ENCODE data around the genes LHX5 and MED13L.

GRCh38 chr12:113415967-113416443, 6.2 kb upstream of the SDSL start:
- PRO-cap: no peak

DNA sequence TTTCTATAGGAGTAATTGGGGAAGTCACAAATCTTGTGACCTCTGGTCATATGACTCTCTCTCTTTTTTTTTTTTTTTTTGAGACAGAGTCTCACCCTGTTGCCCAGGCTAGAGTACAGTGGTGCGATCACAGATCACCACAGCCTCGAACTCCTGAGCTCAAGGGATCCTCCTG, 5.8 kb upstream of the SDSL start:
- PRO-cap: no peak

- PRO-cap: no peak
Measured at GRCh38 chr12:113471656-113472241, at the start of gene LHX5. Gene LHX5 (minus strand): TSS chr12:113471871.

DNA sequence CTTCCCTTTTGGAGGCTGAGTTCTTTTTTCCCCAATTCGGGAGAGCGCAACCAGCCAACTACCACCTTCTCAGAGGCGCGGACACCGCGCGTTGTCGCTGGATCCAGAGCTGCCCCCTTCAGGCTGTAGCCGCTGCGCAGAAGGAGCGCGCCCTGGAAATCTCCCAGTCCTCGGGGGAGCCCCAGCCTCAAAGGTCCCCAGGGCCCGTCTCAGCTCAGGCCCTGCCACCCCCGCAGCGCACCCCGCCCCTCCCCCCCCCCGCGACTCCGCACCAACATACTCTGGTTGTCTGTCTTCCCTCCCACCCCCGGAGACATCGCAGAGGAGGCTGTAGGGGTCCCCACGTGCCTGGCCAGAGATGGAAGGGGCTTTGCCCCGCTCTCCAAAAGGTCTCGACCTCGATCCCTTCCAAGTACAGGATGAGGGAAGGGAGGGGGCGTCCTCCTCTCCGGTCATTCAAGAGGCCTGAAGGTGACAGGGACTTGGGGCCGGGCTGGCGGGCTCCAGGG, 15.3 kb downstream of the TBX3 start:
- PRO-cap: no peak

GRCh38 chr12:114669147-114669913, 14.6 kb downstream of the TBX3 start:
- PRO-cap: no peak

GRCh38 chr12:114680323-114681248, 3.4 kb downstream of the TBX3 start:
- PRO-cap: no peak

DNA sequence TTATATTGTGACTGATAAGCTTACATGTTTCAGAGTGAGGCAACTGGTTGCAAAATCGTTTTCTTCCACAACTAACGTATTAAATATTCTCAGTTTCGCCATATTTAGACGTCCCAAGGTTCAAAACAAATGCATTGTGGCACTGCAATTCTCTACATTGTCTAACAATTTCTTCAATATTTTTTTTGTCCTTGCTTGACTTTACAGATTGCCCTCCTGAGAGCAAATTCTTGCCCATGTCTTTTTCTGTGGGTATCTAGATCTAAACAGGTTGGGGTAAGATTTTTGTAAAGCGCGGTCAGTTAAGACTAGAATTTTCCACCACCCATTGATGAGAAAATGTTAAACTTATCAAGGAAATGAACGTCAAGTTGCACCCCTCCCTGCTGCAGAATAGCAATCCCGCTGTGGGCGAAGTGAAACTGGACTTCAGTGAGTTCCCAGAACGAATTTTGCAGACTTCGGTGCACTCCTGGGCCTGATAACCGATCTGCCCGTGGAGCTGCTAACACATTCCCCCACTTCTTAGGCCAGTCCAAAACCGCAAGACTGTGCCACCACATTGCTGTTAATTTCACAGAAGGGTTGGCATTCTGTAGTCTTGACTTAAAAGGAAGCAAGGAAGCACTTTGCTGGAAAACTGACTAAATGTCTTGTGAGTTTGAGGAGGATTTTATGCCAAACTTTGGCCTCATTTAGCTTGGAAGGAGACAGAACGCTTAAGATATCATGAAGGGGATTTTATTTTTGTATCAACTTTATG, 2.5 kb downstream of the TBX3 start:
- PRO-cap: no peak

DNA sequence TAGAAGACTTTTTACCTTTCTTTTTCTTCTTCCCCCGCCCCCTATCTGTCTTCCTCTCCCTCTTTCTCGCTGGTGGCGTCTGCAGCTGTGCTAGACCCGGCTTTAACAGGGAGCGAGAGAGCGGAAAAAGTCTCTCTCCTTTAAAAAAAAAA, 450 bp downstream of the TBX3 start:
- PRO-cap: no peak

- PRO-cap: no peak
Measured at GRCh38 chr12:114774392-114774696, 90.4 kb upstream of the TBX3 start.

GRCh38 chr12:115089066-115089970, 405.3 kb upstream of the TBX3 start:
- PRO-cap: no peak

DNA sequence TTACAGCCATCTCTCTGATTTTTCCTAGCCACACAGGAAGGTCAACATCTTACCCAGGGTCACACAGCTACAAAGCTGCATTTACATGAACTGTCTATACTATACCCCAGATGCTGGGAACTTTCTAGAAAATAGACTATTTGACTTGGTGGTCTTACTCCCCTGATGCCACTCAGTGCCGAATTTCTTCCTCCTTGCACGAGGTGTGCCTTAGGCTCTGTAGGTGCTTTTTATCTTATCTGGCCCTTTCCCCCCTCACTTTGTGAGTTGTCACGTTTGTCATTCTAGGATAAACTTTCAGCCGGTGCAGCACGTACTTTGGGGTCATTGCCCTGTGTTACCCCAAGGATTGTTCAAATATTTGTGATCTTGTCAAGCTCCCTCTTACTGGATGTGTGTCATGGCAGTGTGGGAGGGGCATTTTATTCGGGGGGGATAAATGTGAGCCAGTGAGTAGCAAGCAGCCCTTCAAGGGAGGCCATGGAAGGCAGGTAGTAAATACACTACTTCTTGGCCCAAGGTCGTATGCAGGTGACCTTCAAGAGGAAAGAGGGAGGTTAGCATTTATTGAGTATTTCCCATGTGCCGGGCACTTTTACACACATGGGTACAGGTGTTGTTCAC, 410.1 kb upstream of the TBX3 start:
- PRO-cap: no peak

DNA sequence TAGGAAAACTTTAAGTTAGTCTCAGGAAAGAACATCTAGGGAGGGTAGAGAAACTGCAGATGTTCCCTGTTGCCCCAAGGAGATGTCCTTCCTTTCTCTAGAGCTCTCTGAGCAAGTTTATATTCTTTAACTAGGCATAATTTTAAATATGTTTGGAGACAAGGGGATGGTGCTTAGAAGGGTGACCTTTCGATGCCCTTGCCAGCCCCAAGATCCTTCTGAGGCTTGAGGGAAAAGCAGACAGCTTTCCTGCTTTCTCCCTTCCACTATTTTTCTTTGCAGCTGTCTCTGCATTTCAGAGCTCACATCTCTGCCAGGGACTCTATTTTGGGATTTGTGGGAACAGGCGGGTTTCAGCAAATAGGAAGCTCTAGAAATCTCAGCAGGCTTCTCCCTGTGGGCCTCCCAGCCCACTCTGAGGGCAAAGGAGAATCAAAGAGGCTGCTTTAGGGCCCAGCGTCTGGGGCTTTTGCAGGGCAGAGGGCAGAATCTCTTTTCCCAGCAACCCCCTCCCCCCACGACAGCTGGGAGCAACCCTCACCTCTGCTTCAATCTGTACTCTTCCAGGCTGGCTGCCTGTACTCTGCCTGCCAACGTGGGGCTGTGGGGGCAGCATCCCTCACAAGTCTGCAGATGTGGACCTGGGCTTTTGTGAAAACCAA, 529.4 kb upstream of the TBX3 start:
- PRO-cap: no peak

GRCh38 chr12:115504271-115505114, 773.0 kb downstream of the MED13L start:
- PRO-cap: no peak

- PRO-cap: no peak
Measured at GRCh38 chr12:115570616-115570952, 706.9 kb downstream of the MED13L start.

GRCh38 chr12:115761086-115761741, 516.3 kb downstream of the MED13L start:
- PRO-cap: no peak

- PRO-cap: no peak
Measured at GRCh38 chr12:116123130-116124265, 154.0 kb downstream of the MED13L start.

- PRO-cap: no peak
Measured at GRCh38 chr12:116161267-116161939, 116.1 kb downstream of the MED13L start.

DNA sequence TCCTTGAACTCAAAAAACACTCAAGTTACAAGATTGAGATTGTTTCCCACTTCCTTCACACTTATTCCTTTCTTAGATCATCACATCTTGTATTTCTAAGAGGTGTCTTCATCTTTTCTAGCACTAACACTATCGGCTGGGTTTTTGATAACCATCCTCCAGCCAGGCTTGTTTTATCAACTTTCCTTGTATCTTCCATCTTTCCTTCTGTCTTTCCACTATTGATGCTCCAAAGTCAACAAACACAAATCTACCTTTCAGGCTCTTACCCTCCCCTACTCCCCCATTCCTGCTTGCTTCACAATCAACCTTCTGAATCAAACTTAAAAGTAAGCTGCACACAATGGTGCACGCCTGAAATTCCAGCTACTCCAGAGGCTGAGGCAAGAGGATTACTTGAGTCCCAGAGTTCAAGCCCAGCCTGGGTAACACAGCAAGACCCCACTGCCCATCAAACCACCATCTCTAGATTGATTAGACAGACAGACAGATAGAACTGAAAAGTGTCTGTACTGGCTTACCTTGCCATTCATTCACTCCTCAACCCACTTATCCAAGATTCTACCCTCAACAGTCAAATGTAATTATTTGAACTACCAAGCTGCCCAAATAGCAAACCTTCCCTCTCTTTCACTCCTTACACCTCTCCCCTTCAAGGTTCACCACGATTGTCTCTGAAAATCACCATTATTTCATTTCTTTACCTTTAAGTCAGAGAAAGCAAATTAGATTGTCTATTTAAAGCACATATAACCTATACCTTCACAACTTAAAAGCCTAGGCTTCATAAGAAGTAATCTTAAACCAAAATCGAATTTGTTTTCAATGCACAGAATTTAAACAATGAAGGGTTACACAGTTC, 12.7 kb downstream of the MED13L start:
- PRO-cap: no peak

DNA sequence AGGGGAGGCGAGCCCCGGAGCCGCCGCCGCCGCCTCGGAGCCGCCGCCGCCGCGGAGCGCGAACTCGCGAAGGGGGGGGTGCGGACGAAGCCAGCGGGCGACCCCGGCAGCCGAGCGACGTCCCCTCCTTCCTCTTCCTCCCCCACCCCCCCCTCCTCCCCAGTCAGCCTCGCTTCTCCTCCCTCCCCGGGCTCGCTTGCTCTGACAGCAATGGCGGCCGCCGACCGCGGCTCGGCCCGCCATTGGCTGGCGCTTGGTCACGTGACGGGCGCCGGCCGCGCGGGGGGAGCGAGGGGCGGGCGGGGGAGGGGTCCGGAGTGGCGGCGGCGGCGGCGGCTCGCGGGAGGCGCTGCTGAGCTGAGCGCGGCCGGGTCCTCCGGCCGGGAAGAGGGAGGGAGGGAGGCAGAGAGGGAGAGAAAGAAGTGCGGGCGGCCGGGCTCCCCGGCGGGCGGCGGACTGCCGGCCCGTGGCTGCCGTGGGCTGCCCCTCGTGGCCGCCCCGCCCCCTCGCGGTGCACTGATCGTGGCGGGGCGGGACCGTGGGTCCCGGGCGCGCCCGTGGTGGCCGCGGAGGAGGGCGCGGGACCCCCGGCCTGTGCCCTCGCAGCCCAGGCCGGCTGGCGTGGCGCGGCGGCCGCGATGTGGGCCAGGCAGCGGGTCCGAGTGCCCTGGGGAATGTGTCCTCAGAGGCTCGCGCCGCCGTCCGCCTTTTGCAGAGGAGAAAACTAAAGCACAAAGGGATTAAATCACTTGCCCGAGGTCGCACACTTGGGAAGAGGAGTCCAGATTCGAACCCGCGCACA, at the start of gene MED13L:
Gene MED13L, minus strand, starts transcription at position 212 of the 802 bp plus-strand sequence.
- PRO-cap: bidirectional peak, plus-strand start at position 405 of the sequence, minus-strand start at position 158 of the sequence

DNA sequence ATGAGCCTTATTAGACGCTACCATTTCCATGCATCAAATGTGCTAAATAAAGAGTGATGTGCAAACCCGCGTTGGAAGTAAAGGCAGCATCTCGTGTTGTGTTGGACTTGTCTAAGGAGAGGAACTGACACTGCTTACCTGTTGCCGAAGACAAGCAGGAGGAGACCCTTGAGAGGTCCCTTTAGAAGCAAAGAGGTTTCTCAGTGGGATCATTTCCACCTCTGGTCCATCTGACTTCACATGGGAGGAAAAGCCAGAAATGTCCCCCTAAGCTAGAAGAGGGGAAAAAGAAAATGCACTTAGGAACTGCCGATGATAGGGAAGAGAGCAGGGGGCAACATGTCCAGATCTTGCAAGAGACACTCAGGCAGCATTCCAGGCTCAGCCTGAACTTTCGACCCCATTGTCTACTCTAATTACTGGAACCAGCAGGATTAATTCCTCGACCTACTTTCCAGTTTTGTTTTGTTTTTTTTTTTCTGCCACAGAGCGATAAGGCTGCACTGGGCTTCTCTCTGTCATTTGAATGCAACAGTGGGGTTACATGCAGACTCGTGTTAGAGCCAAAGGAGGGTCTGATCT, 68.6 kb upstream of the MED13L start:
- PRO-cap: no peak

All from left common carotid artery plus branches (tissue), 1 donor.